Measurements from ENCODE around the genes ATP23 and USP15.

DNA sequence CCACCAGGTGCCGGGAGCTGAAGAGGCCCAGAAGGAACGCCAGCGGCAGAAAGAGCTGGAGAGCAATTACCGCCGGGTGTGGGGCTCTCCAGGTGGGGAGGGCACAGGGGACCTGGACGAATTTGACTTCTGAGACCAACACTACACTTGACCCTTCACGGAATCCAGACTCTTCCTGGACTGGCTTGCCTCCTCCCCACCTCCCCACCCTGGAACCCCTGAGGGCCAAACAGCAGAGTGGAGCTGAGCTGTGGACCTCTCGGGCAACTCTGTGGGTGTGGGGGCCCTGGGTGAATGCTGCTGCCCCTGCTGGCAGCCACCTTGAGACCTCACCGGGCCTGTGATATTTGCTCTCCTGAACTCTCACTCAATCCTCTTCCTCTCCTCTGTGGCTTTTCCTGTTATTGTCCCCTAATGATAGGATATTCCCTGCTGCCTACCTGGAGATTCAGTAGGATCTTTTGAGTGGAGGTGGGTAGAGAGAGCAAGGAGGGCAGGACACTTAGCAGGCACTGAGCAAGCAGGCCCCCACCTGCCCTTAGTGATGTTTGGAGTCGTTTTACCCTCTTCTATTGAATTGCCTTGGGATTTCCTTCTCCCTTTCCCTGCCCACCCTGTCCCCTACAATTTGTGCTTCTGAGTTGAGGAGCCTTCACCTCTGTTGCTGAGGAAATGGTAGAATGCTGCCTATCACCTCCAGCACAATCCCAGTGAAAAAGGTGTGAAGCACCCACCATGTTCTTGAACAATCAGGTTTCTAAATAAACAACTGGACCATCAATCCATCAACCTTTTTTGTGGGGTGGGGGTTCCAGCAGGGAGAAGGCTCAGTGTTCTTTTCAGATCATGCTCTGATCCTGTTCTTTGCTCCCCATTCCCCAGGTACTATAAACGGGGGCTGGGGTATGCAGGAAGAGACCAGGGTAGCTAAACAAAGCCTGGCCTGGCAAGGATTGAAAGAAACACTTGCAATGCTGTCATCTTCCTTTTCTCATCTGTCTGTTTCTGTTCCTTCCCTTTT is 17.5 kb downstream of the AGAP2 start:
- PRO-cap, result no peak

- PRO-cap, result no peak
Measured at GRCh38 chr12:57725850-57726463, 12.6 kb downstream of the AGAP2 start.

DNA sequence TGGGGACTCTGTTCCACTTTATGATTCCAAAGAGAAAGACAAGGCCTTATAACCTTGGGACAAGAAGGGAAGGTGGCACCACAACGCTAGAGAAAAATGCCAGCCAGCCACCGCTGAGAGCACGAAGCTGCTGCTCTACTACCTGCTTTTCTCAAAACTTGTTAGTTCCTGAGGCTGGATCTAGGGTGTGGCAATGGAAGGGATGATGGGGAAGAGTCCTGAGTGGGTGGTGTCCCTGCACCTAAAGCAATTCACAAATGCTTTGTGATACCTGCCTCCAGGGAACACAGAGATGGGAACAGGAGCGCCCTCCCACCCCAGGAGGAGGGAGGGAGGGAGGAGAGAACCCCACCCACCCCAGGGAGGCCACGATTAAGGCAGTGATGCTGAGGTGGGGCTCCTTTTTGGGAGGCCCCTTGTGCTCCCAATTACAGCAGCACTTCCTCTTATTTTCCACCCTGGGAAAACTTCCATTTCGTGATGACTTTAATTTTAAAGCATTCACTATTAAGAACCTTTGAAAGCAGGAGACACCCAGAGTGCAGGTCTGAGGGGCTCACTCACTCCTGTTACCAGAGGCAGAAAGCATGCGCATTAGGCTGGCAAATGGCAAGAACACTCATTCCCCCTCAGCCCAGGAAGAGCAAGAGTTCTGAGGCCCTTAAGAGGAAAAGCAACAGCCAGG is 3.4 kb upstream of the AVIL start:
- PRO-cap, result no peak

GRCh38 chr12:57851002-57851585 is 4.6 kb upstream of the CTDSP2 start:
- PRO-cap, result no peak

DNA sequence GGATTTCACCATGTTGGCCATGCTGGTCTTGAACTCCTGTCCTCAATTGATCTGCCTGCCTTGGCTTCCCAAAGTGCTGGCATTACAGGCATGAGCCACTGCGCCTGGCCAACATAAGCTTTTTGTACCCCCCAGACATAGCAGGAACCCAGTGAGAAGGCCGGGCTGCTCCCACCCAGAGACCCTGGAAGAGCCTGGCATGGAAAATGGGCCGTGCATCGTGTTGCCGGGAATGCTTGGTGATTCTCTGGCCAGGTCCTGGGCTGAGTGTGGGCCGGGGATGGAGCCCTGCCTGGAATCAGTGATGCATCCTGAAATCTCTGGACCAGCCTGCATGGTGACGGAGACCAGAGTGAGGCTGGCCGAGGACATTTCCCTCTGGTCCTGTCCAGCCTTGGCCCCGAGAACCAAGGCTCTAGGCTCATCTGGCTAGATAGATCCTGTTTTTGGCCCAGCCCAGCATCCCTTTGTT is 46.7 kb upstream of the CTDSP2 start:
- PRO-cap, result no peak

DNA sequence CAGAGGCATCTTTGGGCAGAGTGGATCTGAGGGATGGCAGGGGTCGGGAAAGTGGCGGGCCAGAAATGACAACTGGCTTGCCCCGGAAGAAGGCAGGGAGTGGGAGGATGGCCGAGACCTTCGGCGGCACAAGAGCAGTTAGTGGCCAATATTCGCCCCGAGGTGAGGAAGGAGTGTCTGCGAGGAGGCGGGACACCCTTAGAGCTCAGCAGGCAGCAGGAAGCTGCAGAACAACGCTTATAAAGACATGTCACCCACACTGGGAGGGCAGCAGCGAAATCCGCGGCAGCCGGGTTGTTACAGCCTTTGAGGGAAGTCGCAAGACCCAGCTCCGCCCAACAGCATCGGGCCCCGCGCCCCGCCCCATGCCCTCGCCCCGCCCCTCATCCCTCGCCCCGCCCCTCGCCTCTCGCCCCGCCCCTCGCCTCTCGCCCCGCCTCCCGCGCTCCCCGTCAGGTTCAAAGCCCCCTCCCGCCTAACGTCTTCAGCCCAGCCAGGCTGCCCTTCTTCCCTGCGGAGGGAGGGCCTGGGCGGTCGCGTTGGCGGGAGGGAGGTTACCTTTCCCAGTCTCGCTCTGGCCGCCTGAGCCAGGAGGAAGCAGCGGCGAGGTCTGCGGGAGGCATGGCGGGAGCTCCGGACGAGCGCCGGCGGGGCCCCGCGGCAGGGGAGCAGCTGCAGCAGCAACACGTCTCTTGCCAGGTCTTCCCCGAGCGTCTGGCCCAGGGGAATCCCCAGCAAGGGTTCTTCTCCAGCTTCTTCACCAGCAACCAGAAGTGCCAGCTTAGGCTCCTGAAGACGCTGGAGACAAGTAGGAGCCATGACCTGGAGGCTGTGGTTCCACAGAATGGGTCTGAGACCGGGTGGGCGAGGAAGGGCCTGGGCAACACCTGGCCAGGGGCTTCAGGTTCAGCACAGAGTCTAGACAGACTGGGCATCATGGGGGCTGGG is at the start of gene ATP23:
ATP23 (plus strand) TSS at position 487 of the 948 bp plus-strand sequence.
- PRO-cap, result bidirectional peak, plus-strand start at position 566 of the sequence, minus-strand start at position 318 of the sequence

DNA sequence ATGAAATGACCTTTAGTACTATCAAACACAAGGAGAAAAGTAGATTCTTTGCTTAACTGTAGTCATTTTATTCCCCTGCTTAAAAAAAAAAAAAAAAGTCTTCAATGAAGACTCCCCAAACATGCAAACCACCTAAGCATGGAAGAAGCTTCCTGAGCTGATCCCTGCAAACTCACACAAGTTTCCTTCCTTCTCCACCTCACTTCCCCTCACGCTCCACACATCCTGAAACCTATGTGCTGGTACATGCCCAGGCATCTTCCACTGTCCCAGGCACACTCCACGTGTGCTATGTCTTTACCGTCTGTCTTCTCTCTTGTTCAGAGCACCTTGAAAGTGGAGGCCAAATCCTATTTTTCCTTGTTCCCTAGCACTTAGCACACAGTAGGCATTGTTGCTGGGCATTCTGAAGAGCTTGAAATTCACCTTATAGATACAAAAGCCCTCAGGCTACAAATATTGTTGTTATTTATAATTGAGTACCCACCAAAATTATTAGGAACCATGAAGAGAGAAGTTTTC is 13.4 kb downstream of the LRIG3 start:
- PRO-cap, result no peak

DNA sequence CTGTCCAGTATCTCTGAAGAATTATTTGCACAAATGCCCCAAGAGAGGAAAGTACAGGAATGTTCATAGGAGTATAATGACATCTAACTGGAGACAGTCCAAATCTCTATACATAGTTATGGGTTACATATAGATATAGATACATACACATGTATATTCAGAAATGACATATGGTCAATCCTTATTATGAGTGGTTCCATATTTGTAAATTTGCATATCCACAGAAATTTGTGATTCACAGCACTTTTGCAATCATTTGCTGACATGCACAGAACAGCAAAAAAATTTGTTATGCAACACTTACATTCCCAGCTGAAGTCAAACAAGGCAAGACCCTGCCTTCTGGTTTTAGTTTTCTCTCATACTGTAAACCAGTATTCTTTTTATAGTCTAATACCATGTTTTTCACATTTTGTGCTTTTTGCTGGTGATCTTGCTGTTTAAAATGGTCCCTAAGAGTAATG is 103.7 kb downstream of the SLC16A7 start:
- PRO-cap, result no peak

DNA sequence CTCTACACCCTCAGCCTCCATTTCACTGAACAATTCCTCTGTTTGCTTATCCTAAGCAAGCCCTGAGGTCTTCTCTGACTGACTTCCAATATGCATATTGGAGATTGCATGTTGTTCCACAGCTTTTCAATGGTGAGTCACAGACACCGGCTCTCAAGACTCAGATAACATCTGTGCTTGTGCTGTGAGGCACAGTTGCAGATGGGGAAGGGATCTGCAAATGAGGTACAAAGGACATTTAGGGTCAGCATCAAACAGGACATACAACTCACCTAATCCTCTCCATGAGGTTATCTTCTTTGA is 141.0 kb downstream of the SLC16A7 start:
- PRO-cap, result no peak

DNA sequence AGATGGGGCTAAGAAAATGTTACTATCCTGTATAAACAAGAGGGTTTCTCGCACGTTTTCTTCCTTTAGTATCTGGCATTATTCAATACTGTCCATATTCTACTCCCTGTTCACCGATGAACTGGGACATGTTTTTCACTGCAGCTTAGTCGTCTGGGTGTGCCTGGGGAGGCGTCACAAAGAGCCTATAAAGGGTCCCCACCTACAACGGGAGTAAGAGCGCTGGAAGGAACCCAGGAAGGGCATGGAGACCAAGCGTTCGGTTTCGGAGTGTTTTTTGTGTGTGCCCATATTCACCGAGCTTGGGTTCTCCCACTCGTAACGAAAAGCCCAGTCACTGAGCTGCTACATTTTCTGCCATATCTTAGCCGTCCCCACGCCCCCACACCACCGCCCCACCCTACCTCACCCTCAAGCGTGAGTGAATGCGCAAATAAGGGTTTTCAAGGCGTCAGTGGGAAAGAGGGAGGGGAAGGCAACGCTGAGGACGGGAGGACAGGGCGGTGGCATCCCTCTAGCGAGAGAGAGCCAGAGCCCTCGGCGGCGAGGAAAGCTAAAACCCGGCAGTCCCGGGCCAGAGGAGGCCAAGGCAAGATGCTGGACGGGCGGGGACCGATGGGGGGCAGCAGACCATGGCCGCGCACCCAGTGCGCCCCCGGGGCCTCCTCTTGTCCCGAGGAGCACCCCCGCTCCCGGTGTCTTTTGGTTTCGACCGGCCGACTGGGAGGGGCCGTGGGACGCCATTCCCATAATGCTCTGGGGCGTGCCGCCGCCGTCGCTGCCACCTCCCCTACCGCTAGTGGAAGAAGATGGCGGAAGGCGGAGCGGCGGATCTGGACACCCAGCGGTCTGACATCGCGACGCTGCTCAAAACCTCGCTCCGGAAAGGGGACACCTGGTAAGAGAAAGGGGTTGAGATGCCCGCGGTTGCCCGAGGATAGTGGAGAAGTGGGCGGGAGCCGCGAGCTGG is at the start of gene USP15:
USP15 (plus strand) TSS at position 799 of the 970 bp plus-strand sequence.
- PRO-cap, result bidirectional peak, plus-strand start at position 216 of the sequence, minus-strand start at position 123 of the sequence; bidirectional peak, plus-strand start at position 799 of the sequence, minus-strand start at position 542 of the sequence

DNA sequence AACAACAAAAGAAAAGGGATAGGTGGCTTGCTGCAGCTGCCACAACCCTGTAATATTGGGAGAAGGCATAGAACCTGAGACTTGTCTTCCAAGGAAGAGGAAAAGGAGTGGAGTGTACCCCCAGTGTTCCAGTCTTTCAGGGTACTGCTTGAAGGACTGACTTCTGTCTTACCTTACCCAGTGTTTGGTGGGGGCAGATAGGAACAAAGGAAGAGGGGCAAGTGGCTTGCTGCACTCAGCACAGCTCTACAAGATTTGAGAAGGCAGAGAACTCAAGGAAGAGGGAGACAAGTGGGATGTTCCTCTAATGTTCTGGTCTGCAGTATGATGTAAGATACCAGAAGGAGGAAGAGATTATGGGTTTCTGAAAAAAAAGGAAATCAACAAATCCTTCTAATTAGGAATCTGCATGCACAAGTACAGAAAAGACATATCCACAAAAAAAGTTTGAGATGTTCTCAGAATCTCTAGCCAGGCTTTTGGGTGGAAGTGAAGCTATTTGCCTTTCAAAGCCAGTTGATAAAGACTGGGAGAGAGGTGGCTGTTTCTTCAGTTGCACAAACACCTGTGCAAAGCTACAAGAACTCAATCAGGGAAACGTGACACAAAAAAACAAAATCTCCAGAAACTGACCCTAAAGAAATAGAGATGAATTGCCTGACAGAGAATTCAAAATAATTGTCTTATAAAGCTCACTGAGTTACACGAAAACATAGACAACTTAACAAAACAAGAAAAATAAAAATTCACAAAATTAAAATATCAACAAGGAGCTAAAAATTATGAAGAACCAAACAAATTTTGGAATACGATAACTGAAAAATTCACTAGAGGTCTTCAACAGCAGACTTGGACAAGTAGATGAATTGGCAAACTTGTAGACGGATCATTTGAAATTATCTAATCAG is 37.2 kb downstream of the USP15 start:
- PRO-cap, result no peak

DNA sequence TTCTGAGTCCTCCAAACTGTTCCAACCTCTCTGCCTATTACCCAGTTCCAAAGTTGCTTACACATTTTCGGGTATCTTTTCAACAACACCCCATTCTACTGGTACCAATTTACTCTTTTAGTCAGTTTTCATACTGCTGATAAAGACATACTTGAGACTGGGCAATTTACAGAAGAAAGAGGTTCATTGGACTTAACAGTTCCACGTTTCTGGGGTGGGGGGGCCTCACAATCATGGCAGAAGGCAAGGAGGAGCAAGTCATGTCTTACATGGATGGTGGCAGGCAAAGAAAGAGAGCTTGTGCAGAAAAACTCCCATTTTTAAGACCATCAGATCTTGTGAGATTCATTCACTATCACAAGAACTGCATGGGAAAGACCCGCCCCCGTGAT is 85.3 kb downstream of the USP15 start:
- PRO-cap, result no peak

- PRO-cap, result no peak
Measured at GRCh38 chr12:62604013-62604441, 137.4 kb downstream of the MON2 start.

DNA sequence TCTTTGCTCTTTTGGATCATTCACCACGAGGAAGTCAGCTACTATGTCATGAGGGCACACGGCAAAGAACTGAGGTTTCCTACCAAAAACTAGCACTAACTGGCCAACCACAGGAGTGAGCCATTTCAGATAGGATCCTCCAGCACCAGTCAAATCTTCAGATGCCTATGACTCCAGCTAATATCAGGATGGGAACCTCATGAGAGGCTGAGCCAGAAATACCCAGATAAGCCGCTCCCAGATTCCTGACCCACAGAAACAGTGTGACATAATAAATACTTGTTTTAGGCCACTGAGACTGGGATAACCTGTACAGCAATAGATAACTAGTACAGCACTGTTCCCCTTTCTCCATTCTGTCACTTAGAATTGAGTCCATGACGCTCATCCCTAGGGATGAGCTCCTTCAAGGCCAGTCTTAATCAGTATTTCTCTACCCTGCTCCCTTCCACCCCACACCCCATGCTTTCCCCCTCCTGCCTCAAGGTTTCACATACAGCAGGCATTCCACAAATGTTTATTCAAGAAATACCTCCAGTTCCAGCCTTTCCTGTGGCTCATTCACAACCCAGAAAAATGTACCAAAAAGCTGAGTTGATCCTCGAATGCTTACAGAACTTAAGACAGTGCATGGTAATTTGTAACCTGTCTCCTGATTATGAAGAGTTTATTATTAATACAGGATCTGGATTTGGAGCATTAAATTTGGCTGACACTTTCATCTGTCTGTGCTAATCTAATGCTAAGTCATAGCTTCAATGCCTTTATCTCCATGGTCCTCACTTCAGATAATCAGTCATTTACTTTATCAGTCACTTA is 68.3 kb downstream of the PPM1H start:
- PRO-cap, result no peak

GRCh38 chr12:63917849-63918135 is 73.3 kb downstream of the SRGAP1 start:
- PRO-cap, result no peak

DNA sequence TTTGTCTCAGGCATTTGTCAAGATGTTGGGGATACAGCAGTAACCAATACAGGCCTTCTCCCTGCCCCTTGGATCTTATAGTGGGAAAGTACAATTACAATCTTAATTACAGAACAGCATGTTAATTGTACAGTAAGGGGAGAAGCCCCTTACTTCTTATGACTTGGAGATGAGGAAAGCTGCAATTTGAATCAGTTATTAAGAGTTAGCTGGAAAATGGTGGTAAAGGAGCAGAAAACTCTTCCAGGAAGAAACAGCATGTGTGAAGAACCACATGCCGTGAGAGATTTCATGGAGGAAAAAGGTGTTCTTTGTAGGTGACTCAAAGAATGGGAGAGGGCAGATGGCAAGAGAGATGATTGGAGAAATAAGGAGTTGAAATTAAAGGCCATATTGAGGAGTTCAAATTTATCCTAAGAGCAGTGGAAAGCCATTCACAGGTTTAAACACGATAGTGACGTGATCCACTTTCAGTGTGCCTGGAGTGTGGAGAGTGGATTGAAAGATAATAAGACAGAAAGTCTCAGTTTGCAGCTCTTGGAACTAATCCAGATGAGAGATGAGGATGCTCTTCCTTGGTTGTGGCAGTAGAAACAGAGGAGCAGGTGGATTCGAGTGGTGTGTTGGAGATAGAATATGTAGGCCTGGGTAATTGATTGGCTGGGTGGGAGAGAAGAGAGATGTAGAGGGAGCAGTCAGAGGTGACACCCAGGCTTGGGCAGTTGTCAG is 154.6 kb downstream of the SRGAP1 start:
- PRO-cap, result no peak

DNA sequence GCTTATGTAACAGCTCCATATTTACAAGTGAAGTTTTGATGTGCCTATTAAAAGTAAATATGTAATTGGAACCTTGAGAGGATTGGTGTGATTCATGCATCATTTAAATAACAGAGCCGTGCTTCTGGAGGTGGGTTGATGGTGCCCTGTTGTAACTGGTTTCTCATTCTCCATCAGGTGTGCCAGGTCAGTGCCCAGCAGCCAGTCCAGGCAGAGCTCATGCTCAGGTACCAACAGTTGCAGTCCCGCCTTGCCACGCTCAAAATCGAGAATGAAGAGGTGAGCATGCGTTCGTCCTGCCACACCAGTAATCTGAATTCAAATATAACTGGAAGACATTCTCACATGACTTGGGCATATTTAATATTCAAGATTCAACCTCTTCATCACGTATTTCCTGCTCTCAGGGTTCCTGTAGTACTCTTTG is 157.1 kb downstream of the KICS2 start:
- PRO-cap, result no peak

DNA sequence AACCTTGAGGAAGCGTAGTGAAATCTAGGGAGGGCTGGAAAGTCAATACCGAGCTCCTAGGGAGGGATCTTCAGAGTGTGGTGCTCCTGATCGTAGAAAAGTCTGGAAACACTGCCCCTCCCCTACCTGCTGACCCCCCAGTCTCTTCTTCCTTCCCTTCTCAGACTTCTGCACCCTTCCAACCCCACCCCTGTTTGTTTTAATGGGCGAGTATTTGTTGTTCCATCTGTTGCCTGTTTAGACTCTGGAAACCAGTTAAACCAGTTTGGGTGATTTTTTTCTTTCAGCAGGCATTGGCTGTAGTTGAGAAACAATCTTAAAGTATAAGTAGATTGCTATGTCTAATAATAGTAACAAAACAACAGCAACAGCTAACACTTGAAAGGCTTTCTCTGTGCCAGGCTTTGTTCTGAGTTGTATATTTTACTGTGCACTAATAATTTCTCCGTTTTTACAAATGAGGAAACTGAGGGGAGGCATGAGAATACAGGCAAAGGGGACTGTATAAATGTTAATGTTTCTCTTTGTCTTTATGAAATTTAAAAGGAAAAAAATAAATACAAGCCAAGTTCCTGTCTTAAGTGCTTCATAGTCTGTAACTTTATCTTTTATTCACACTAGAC is 141.4 kb downstream of the KICS2 start:
- PRO-cap, result no peak

GRCh38 chr12:64181250-64182364 is 40.5 kb downstream of the KICS2 start:
- PRO-cap, result no peak

GRCh38 chr12:64221497-64222121 is 487 bp downstream of the KICS2 start:
- PRO-cap, result bidirectional peak, plus-strand start at chr12:64221878, minus-strand start at chr12:64221778

Measured in jejunum (tissue), 1 donor.